Ovary (tissue), 7 donors: ENCODE results near the genes PTF1A and C10orf67.

DNA sequence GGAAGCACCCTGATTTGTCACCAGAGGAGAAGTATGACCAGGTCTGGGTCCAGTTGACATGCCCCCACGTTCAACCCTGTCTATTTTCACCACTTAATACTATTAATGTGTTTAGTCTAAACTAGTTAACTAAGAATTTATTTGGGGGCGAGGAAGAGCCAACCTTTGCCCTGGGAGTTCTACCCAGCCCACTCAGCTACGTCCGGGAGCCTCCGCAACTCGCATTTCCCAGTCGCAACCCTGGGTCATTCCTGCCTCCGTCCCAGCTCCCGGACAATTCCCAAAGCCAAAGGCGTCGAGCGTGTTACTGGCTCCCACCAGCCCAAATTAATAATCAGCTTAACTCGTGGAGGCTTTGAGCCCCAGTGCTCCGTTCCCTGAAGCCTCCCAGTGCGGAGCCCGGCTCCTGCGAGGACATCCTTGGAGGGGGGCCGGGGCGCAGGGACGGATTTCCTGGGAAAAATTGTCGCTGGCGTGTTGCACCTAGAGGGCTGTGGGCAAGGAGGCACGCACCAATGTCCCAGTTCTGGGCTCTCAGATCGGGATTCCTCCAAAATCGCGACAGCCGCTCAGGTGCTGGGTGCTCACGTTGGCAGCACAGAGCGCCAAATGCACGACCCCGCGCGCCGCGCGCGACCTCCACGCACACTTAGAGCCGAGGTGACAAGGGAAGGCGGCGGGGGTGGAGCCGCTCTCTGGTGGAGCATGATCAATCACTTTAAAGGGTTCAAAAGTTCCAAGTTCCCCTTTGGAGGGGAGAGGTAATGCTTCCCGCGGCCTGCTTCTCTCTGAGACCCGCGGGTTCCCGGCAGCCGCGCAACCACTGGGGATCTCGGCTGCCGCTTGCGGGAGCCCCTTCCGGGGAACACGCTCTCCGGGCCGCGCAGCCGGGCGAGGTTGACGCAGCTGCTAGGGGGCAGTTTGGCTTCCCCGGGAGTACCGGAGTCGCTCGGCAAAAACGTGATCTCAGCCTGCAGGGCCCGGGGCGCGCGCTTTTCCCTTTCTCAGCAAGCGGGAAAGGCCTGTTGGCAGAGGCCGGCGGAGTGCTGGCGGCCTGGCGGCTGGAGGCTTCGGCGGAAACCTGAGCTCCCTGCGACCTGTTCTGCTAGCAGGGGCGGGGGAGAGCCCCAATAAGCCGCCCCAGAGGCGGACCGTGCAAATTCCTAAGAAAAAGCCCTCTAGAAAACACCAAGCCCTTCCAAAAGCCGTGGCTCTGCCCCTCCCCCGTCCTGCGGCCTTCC lies 25.6 kb downstream of the SKIDA1 start:
- PRO-cap, 7 experiments: no peak in any of the 7 experiments
- RAMPAGE, long total RNA, 2 experiments: no peak in any of the 2 experiments

GRCh38 chr10:21518031-21518570 lies 7.4 kb downstream of the SKIDA1 start:
- PRO-cap, 7 experiments: peak in 7 of 7 experiments; most common plus-strand start chr10:21518485 (in 7); most common minus-strand start chr10:21518248 (in 5)
- RAMPAGE, long total RNA, 2 experiments: start-site peak on the minus strand in 1 of 2 experiments, at chr10:21518248-21518271 at its widest, 8 reads per replicate

DNA sequence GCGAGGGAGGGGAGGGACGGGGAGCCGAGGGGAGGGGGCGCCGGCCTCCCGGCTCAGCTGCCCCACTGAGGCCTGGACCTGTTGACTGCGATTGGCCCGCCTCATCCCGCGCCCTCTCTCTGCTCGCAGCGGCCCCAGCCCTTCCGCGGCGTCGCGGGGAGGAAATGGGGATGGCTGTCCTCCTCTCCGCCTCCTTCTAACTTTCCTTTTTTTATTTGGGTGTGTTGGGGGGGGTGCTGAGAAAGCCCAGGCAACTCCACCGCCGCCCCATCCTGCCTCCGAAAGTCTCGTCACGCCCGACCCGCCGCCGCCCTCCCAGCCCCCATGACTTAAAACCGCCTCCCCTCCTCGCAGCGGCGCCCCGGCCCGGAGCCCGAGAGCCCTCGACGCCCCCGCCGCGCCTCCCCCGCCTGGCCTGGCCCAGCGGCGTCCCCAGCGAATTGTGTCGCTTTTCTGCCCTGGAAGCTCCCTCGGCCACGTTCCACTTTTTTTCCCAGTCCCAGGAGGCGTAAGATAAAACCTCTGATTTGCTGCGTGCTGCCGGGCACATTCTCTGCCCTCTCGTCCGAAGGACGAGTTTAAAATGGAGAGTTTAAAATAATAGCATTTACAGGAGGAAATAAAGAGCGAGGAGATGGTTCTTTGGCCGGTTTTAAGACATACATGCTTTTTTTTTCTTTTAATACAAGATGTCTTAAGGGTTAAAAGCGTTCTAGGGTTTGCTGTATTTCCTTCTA lies 899 bp upstream of the SKIDA1 start:
- PRO-cap, 7 experiments: peak in 7 of 7 experiments; most common plus-strand start position 359 of the sequence (in 6); most common minus-strand start position 198 of the sequence (in 7)
- RAMPAGE, long total RNA, 2 experiments: start-site peak on the plus strand in 1 of 2 experiments, centred at position 359 of the sequence, 41 reads per replicate

DNA sequence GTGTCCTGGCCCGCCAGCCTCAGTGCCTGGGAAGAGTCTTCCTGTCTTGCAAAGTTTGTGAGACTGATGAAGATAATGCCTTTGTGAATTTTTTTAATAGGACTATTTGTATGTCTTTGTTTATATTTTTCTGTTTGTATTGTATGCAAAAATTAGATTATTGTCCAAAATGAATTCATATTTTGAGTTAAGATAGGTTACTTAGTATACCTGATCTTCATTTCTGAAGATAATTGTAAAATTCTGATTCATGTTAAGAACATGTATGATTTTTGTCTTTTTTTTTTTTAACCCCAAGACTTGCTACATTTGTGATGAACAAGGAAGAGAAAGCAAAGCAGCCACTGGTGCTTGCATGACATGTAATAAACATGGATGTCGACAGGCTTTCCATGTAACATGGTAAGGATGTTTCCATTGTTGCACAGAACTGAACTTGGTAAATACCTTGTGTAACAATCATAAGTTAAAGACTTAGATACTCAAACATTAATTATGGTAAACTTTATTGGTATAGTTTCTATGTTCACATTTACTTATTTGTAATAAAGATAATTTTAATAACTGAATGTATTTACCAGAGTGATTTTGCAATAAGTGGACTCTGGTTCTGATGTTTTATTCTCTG lies 78.1 kb downstream of the MLLT10 start:
- PRO-cap, 7 experiments: no peak in any of the 7 experiments
- RAMPAGE, long total RNA, 2 experiments: no peak in any of the 2 experiments

DNA sequence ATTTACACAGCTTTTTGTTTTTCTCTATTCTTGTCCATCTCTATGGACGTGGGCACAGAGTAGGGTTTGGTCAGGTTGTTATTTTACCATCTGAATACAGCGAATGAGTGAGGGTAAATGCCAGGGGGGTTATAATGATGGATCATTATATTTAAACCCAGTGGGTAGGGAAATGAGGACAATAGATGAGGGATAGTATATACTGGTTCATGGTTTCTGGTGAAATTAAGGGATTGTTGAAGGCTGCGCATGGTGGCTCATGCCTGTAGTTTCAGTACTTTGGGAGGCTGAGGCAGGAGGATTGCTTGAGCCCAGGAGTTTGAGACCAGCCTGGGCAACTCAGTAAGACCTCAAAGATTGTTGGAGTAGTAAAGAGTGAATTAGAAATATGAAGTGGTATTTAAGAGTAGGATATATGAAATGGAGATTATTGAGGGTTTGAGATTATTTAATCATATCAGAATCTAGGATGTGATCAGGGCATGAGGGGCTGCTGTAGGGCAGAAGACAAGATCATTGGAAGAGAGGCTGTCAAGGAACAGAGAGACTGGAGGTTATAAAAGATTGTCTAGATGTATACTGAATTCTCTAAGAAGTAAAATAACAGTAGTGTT lies 120.7 kb downstream of the MLLT10 start:
- PRO-cap, 7 experiments: no peak in any of the 7 experiments
- RAMPAGE, long total RNA, 2 experiments: no peak in any of the 2 experiments

DNA sequence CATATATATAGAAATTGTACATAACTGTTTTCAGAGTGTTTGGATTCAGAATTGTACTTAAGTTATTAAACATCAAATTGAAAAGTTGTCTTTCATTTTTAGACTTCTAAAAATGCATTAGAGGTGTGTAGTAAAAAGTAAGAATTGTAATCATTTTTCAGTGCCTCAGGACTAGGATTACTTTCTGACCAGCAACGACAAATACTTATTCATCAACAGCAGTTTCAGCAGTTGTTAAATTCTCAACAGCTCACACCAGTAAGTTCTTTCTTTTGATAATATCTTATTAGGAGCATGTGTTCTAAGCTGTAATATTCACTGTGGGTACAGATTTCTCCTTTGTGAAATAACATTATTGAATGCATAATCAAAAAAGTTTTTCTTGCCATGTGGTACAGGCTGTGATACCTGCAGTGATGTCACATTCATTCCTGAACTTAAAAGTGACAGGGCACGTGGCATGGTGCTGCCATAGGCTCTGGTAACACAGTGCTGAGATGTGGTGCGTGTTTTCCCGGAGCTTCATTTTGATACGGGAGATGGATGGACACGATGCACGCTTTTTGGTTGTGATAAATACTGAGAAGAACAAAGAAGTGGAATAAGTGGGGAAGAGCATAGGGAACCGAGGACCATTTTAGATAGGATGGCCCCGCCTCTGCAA lies 201.1 kb downstream of the MLLT10 start:
- PRO-cap, 7 experiments: no peak in any of the 7 experiments
- RAMPAGE, long total RNA, 2 experiments: no peak in any of the 2 experiments

- PRO-cap, 7 experiments: no peak in any of the 7 experiments
- RAMPAGE, long total RNA, 2 experiments: start-site peak on the minus strand in 1 of 2 experiments, at chr10:21943672-21943739 at its widest, 5 reads per replicate
Measured at GRCh38 chr10:21943438-21944153, 59.9 kb downstream of the DNAJC1 start.

DNA sequence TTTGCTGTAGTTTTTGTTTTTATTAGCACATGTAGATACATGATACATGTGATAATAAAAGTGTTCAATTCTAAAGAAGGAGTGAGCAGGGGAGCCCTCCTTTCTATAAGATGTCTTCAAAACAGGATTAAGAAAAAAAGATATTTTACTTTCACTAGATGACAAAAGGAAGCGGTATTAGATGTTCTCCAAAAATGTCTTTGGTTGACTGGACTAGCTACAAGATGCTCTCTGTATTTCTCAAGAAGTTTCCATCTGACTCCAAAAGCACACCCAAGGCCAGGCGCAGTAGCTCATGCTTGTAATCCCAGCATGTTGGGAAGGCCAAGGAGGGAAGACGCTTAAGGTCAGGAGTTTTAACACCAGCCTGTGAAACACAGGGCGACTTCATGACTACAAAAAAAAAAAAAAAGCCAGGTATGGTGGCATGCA lies 84.6 kb downstream of the PIP4K2A start:
- PRO-cap, 7 experiments: no peak in any of the 7 experiments
- RAMPAGE, long total RNA, 2 experiments: no peak in any of the 2 experiments

DNA sequence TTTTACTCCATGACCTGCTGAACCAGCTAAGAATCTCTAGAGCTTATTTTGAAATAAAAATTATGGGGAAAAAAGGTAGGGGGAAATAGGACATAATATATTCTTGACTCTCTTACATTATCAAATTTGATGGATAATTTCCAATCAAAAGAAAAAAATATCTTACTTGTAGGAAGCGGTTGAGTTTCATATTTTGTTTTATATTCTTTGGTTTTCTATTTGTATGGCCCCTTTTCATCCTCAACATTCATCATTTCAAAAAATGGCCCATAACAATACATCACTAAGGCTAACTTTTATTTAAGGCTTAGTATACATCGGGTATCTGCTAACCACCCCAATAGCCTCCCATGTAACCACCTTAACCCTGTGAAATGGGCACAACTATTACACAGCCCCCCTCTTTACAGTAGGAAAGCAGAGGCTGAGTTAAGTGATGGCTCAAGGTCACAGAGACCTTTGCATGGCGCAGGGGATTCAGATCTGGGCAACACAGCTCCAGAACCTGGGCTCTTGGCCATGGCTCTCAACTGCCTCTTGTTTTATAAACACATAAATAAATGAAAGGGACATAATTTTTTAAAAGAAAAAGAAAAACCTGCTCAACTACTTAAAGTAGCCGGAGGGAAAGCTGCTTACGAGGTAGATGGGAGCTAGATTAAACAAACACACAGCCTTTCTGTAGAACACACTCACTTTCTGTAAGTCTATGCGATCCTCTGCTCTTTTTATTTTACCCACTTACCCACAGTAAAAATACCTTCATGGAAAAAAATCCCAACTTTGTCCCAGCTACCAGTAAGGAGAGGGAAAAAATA lies 81.5 kb downstream of the PIP4K2A start:
- PRO-cap, 7 experiments: no peak in any of the 7 experiments
- RAMPAGE, long total RNA, 2 experiments: no peak in any of the 2 experiments

DNA sequence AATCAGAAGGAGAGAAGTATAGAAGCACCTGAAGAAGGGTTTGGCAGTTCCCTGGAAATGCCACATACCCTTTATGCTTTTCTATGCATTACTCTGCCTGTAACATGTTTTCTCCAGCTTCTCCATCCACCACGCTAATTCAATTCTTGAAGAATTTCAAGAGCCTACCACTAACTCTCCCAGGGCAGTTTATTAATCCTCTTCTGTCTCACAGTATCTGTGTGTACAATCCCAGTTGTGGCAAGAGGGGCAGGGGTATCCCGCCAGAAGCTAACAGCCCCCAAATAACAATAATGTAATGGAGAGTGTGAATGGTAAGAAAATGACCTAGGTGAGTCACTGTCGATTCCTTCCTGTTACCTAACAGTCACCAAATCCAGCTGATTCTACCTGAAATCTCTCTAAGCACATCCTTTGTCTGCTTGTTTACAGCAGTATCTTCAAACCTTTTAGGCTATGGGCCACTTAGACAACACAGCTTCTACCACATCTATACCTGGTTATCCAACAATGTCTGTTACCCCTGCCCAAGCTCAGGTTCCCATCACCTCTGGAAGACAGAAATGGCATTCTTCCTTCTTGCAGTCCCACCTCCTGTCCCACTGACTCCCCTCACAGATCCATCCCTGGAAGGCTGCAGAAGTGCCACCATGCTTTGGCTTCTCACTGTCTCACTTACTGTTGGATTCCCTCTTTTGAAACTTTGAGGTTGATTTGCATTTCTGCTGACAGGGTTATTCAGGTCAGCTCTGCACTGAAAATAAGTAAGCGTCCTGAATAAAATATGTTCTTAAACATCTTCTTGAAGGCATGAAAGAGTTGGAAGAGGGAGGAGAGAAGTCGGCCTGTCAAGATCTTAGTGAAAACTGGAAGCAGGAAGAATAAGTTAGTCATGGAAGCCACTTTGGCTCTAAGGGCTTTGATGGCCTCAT lies 13.2 kb downstream of the PIP4K2A start:
- PRO-cap, 7 experiments: no peak in any of the 7 experiments
- RAMPAGE, long total RNA, 2 experiments: no peak in any of the 2 experiments

- PRO-cap, 7 experiments: no peak in any of the 7 experiments
- RAMPAGE, long total RNA, 2 experiments: no peak in any of the 2 experiments
Measured at GRCh38 chr10:22708196-22709468, 5.7 kb downstream of the PIP4K2A start.

- PRO-cap, 7 experiments: peak in 7 of 7 experiments; most common plus-strand start chr10:22713440 (in 7); most common minus-strand start chr10:22713562 (in 2)
- RAMPAGE, long total RNA, 2 experiments: no peak in any of the 2 experiments
Measured at GRCh38 chr10:22712753-22713739, 1.3 kb downstream of the PIP4K2A start.

GRCh38 chr10:23097208-23097808 lies 1.9 kb downstream of the MSRB2 start:
- PRO-cap, 7 experiments: no peak in any of the 7 experiments
- RAMPAGE, long total RNA, 2 experiments: no peak in any of the 2 experiments

GRCh38 chr10:23191784-23192784 lies at the start of gene PTF1A:
Gene PTF1A, plus strand, starts transcription at chr10:23192312.
- PRO-cap, 7 experiments: no peak in any of the 7 experiments
- RAMPAGE, long total RNA, 2 experiments: no peak in any of the 2 experiments

- PRO-cap, 7 experiments: no peak in any of the 7 experiments
- RAMPAGE, long total RNA, 2 experiments: no peak in any of the 2 experiments
Measured at GRCh38 chr10:23340895-23341319, 3.7 kb downstream of the C10orf67 start.

DNA sequence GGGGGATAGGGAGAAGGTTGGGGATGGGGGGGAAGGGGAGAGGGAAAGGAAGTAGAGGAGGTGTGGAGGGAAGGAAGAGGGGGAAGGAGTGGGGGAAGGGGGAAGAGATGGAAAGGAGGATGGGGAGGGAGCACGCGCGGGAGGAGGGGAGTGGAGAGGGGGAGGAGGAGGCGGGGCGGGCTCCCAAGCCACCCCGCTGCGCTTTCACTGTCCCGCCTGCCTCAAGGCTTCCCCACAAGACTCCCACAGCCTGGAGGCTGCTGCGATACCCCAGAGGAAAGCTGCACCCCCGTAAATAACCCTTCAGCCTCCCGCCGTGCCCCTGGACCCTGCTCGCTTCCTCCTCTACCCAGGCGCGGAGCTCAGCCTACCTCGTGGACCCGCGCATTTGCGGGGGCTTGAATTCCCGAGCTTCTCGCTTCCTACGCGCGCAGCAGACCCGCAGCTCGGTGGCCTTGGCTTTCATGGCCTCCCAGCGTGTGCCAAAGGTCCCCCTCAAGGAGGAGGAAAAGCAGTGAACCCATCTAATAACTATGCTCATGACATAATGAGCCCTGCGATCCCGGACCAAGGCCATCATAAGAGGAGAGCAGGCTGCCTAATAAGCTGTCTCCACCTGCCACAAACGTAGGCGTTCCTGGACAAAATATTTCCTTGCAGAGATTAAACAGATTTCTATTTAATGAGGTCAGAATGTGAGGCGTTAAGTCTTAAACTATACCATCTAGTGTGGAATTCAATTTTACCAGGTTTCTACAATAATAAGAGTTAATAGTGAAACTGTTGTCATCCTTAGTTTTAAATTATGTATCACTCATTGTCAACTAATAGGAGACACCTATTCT lies at the start of gene C10orf67:
C10orf67 (minus strand) TSS at position 600 of the 845 bp plus-strand sequence.
- PRO-cap, 7 experiments: peak in 7 of 7 experiments; most common plus-strand start position 243 of the sequence (in 6); most common minus-strand start position 90 of the sequence (in 5)
- RAMPAGE, long total RNA, 2 experiments: start-site peak on the minus strand in 1 of 2 experiments, centred at positions 445 to 575 of the sequence, 23 to 26 reads per replicate

DNA sequence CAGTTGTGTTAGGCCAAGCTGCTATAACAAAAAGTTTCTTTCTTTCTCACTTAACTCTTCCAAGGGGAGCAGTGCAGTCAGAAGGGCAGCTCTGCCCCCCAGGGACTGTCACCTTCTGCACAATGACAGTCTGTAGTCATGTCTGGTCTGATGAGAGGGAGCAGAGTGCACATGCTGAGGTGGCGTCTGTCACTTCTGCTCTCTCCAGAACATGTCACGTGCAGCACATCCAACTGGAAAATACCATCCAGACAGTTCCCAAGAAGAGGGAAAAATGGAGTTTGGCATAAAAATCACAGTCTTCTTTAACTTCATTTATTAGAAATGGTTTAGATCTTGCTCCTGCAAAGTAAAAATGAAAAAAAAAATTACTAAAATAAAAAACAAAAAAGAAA lies 11.0 kb downstream of the OTUD1 start:
- PRO-cap, 7 experiments: no peak in any of the 7 experiments
- RAMPAGE, long total RNA, 2 experiments: no peak in any of the 2 experiments

DNA sequence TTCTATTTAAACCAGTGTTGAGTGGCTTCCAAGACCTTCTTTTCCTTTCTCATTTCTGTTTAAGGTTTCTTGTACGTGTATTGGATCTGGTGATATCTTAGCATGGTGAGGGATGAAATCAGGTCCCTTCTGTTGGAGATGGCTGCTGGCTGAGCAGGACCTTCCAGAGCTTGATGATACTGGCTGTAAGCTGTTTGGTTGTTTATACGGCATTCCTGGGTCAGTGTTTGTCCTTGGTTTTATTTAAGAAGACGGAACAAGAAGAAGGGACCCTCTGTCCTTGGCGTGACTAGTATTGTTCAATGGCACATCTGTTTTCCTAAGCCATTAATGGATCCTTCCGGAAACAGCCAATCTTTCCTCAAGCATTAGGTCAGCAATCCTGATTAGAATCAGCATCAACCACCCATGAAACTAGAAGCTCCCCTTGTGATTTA lies 128.8 kb upstream of the KIAA1217 start:
- PRO-cap, 7 experiments: no peak in any of the 7 experiments
- RAMPAGE, long total RNA, 2 experiments: no peak in any of the 2 experiments

- PRO-cap, 7 experiments: peak in 1 of 7 experiments; most common plus-strand start chr10:24215366 (in 1); most common minus-strand start chr10:24215252 (in 1)
- RAMPAGE, long total RNA, 2 experiments: no peak in any of the 2 experiments
Measured at GRCh38 chr10:24215092-24215795, 6.3 kb downstream of the KIAA1217 start.

DNA sequence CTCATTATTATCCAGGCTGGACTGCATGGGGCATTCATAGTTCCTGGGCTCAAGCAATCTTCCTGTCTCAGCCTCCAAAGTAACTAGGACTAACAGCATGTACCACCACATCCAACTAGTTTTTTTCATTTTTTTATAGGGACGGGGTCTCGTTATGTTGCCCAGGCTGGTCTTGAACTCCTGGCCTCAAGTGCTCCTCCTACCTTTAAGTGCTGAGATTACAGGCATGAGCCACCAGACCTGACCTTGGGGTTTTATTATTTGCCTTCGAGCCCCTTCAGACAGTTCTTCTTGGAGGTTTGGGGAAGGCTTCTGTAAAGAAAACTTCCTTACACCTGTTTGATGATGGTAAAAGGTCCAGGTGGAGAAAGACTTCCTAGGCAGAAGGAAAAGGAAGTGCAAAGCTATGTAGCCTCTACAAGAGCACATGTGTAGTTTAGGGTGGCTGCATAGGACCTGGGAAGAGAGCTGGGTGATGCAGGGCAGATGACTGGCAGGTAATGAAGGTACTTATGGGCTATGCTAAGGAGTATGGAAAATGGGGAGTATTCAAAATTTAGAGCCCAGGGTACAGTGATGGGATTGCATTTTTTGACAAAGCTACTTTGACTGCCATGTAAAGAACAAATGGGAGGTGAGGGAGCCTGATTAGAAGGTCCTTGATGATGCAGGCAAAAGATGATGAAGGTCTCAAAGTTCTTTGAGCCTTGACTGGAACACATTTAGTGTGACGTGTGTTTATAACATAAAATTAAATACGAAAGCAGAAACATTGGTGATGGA lies 95.6 kb downstream of the KIAA1217 start:
- PRO-cap, 7 experiments: no peak in any of the 7 experiments
- RAMPAGE, long total RNA, 2 experiments: no peak in any of the 2 experiments